ENCODE measurements around the genes KCNH2 and SLC4A2.

DNA sequence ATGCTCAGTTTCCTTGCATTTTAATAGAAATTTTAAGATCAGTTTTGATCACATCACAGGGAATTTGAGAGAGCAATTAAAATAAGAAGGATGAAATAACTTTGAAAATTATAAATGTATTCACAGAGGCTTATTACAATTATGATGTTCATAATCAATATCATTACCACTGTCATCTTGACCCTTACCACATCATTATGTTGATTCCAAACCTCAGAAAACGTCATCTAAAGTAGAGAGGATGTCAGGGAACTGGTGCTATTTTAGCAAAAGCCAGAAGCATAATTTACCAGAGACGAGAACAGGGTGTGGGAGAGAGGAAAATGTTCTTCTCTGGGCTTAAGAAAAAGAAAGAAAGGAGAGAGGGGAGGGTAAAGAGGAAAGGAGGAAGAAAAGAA is 2.1 kb downstream of the GIMAP5 start:
- PRO-cap: no peak

- PRO-cap: no peak
Observed at GRCh38 chr7:150748282-150748785, 11.1 kb downstream of the GIMAP5 start.

GRCh38 chr7:150754222-150754692 is 17.0 kb downstream of the GIMAP5 start:
- PRO-cap: no peak

- PRO-cap: no peak
Observed at GRCh38 chr7:150755269-150756071, 18.3 kb downstream of the GIMAP5 start.

DNA sequence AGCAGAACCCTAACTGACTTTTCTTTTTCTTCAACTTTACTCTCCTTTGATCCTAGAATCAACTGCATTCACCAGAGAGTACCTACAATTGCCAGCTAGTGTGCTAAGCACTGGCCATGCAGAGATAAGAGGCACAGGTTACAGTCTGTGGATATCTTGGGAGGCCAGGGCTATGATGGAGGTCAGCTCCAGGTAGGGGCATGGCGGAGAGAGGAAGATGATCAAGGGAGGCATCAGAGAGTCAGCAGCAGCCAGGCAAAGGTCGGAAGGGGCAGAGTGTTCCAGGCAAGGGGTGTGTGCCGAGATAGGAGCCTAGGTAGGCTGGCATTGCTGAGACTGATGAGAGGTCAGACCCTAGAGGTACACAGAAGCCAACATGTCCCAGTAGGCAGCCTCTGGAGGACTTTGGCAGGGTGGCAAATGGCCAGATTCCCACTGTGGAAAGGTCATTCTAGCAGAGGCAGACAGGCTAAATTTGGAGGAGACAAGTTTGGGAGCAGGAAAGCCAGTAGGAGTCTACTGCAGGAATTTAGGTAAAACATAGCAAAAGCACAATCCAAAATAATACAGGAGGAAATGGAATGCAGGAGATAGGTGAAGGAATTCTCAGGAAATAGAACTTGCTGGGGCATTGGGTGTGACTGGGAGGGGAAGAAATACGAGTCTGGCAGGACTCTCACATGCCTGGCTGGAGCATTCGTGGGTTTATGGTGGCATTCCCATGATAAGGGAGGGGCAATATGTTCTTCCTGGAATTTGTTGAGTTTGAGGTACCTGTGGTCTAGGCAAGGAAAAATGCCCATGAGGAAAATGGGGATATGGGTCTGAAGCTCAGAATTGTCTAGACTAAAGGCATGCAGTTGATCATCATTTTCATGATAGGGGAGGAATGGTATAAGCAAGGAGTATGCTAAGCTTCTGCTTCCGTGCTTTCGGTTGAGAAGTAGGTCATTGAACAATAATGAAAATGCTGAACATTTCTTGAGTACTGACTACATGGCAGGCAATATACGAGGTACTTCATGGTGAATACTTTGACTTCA is 25.7 kb downstream of the TMEM176A start:
- PRO-cap: no peak

DNA sequence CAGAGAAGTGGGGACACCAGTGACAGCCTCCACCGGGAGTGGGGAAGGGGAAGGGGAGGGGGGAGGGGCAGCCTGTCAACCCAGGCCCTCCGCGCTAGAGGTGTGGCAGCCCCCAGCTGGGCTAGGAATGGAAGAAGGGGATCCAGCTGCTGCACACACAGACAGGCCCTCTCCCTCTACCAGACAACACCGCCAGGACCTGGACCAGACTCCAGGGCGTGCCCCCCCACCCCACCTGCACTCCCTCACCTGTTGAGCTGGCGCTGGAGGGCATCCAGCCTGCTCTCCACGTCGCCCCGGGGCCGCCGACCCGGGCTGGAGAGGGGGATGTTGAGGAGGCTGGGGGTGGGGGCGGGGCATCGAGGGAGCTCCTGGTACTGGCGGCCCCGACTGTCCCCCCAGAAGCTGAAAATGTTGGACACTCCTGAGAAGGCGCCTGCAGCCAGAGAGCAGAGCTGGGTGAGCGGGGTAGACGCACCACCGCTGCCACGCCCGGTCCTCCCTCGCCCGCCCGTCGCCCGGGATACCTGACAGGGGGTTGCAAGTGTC is 31.0 kb downstream of the KCNH2 start:
- PRO-cap: no peak

DNA sequence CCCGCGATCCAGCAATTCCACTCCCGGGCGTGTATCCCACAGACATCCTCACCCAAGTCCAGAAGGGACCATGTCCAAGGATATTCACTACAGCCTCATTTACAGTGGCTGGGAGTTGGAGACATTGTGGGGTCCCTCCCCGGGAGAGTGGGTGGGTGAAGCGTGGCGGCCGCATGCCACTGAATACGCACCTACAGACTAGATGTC is 10.0 kb downstream of the KCNH2 start:
- PRO-cap: no peak

GRCh38 chr7:150971095-150971698 is 6.9 kb downstream of the KCNH2 start:
- PRO-cap: no peak

GRCh38 chr7:150973894-150974385 is 4.2 kb downstream of the KCNH2 start:
- PRO-cap: no peak

DNA sequence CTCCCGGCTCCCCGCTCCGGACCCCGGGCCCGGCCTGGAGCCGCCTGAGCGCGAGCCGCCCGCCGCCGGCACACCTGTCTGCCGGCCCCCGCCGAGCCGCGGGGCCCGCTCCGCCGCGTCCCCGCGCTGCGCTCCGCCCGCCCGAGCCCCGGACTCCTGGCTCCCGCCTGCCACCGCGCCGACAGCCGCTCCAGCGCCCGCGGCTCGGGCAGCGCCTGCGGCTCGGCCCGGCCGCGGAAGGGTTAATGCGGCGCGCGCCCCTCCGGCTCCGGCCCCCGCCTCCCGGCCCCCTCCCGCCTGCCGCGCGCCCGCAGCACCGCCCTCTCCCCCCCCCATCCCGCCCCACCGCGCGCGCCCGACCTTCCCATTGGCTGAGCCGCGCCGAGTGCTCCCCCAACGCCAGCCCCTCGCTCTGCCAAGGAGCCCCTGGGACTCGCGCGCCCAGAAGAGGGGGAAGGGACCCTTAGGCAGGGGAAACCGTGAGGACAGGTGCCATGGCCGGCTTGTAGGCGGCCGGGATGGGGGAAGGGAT is at the start of gene KCNH2:
KCNH2 (minus strand) TSS at position 244 of the 532 bp plus-strand sequence.
- PRO-cap: bidirectional peak, plus-strand start at position 444 of the sequence, minus-strand start at position 240 of the sequence

- PRO-cap: no peak
Observed at GRCh38 chr7:151012270-151012657, 12.0 kb downstream of the ATG9B start.

GRCh38 chr7:151027039-151027668 is 1.1 kb upstream of the ABCB8 start:
- PRO-cap: no peak

GRCh38 chr7:151033296-151033888 is 5.1 kb downstream of the ABCB8 start:
- PRO-cap: no peak

- PRO-cap: no peak
Observed at GRCh38 chr7:151036922-151037436, 8.7 kb downstream of the ABCB8 start.

- PRO-cap: no peak
Observed at GRCh38 chr7:151056667-151057101, 1.0 kb downstream of the CDK5 start.

GRCh38 chr7:151059024-151059879 is at the start of gene SLC4A2:
Gene SLC4A2 (plus strand): TSS chr7:151059589.
- PRO-cap: bidirectional peak, plus-strand start at chr7:151059390, minus-strand start at chr7:151059389

DNA sequence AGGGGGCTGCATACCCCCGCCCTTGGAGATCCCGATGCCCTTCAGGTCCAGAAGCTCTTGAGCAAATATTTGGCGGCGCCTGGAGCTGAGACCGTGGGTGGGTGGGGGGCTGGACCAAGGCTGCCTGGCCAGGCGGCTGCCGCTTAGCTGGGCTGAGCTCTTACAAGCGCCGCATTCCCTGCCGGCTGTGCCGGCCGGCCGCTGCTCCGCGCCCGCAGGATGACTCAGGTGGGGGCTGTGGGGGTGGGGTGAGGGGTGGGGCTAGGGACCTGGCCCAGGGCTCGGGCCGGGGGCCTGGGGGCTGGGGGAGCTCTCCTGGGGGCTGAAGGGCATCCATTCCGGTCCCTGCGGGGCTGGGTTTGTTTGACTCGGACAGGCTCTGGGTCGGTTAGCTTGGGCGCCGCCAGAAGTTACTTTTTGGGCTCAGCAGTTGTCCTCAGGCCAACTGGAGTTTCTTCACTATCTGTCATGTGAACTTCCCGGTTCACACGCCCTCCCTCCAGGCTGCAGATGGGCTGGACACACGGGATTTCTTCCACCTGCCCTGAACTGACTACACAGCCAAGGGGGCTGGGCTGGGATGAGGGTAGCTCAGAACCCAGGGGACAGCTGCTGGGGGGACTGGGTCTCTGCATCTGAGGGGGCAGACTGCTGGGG is 3.7 kb downstream of the SLC4A2 start:
- PRO-cap: bidirectional peak, plus-strand start at position 163 of the sequence, minus-strand start outside the sequence; unidirectional peak, minus-strand start at position 189 of the sequence

DNA sequence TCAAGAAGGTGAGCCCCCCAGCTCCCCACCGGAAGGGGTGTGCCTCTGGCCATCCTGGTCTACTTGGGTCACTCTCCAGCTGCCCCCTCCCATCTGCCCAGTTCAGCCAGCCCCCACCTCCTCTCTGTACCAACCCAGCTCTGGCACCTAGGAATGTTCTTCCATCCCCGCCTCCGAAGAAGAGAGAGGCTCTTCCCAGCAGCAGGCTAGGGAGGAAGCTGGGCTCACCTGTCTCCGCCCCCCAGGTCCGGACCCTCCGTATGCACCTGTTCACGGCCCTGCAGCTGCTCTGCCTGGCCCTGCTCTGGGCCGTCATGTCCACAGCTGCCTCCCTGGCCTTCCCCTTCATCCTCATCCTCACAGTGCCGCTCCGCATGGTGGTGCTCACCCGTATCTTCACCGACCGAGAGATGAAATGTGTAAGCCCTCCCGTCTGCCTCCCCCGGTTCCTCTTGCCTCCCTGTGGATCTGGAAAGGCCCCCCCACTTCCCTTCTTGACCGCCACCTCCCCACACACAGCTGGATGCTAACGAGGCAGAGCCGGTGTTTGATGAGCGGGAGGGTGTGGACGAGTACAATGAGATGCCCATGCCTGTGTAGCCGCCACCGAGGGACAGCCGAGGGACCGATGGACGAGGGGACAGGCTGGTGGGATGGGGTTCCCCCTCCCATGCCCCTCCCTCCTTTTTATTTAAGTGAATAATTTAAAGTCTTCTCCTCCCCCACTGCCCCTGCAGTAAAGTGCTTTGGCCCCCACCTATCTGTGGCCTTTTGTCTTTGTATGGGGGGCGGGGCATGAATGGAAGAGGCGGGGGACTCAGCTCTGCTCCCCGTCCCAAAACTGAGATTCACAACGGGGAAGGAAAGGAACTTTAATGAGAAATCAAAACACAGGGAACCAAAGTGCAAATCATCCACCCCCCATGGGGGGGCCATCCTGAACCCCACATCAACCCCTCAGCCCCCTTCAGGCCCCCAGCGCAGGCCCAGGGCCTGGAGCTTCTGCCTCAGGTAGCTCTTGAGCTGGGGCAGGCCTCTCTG is 4.5 kb downstream of the FASTK start:
- PRO-cap: no peak

DNA sequence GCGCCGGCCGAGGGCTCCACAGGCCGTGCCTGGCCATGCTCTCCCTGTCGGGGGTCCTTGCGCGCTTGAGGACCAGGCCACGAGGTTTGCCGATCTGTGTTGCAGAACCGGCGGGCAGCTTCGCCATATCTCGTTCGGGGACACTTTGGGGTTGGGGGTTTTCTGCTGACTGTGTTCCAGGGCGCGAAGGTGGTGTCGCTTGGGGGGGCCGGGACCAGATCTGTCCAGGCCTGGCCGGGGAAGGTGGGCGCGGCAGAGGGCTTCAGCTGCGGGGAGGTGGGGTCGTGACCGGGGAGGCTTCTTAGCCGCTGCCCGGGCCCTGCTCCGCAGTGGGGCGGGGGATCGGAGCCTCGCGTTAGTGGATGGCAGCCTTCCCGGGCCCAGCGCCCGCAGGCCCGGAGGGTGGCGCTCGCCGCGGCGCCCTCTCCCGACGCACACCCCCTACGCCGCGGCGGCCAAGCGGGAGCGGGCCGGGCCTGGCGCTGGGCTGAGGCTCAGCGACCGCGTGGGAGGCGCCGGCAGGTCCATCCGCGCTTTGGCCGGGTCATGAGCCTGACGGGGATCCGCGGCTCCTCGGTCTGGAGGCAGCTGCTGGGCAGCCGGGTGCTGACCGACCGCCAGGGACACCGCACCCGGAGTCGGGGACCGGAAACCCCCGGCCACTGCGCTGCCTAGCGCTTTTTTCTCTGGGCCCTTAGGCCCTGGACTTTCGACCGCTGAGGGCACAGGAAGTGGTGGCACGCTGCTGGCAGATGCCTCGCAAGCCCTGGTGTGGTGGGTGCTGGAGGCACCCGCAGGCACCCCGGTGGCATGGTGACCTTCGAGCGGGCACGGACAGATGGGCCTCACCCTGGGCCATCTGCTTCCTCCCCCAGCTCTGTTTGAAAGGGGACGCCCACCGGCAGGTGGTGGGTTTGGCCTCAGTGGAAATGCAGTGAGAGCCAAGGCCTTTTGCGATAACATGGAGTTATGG is 1.1 kb downstream of the AGAP3 start:
- PRO-cap: no peak

- PRO-cap: bidirectional peak, plus-strand start at chr7:151111970, minus-strand start at chr7:151111981
Observed at GRCh38 chr7:151111684-151112342, 25.5 kb downstream of the AGAP3 start.